ENCODE data around the genes TNFRSF21 and GSTA2.

GRCh38 chr6:47242006-47243047, 67.4 kb downstream of the TNFRSF21 start:
- RRBS, 2 experiments: 50% methylated on average over 2 of the region's 14 CpGs; no CpG with 5 or more reads in 1 of the 2 experiments

GRCh38 chr6:47309043-47310173, at the start of gene TNFRSF21:
Gene TNFRSF21 (minus strand): TSS chr6:47309905.
- RRBS, 2 experiments: 1 to 2% methylated on average over 29 to 30 of the region's 99 CpGs

- RRBS, 2 experiments: no CpG with 5 or more reads among the region's 70 CpGs
Observed at GRCh38 chr6:47477858-47478732, 506 bp downstream of the CD2AP start.

- RRBS, 2 experiments: no CpG with 5 or more reads among the region's 6 CpGs
Observed at GRCh38 chr6:47478733-47479069, 1.1 kb downstream of the CD2AP start.

DNA sequence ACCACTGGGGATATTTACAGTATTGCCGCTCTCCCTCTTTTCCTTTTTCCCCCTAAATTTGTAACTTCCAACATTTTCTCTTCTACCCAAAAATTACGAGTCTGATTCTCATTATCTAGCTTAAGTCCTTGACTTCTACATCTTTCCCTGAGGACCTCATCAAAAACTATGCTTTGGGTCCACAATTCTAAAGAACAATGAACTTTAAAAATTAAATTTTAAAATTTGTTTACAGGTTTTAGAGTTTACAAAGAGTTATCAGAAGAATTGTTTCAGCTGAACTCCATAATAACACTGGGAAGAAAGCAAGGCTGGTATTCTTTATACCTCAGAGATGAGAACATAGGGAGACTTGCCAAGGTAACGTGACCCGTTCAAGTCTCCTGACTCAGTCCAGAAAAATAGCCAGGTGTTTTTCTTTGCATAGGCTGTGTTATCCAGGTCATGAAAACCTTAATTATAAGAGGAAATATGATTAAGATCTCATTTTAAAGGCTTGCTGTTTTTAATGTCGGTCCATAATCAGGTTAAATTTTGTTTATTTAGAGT, 8.6 kb upstream of the C6orf141 start:
- RRBS, 2 experiments: no CpG with 5 or more reads among the region's 5 CpGs

DNA sequence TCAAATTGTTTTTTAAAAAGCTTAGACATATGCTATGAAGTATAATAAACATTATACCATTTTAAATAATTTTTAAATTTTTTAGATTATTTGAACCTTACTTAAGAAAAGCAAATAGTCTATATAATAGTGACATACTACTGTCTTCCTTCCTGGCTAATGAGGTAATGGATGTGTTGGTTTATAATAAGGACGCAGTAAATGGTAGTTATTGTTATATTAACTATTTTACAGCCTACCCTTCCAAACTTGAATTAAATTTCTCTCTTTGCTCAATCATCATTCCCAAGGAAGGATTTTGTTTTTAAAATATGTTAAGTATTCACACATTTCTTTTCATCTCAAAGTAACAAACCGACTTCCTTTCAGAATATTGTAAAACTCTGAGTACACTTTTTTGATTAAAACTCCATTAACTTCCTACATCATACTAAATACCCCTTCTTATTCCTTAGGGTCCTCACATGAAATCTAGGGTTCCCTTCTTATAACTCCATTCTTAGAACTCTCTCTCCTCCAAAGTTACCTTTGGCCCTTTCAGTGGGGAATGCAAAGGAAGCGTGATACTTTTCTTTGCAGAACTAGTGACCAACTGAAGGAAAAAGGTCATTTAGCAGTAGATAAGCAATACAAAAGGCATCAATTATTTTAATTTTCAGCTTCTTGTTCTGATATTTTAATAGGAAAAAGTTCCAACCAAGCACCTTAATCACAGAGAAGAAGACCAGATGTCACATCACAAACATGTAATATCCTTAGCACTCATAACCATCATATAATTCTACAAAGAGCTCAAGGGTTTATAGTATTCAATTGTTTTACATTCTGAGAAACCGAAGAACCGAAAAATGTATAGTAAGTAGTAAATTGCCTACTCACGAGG, 621 bp downstream of the RHAG start:
- RRBS, 2 experiments: no CpG with 5 or more reads among the region's 6 CpGs

DNA sequence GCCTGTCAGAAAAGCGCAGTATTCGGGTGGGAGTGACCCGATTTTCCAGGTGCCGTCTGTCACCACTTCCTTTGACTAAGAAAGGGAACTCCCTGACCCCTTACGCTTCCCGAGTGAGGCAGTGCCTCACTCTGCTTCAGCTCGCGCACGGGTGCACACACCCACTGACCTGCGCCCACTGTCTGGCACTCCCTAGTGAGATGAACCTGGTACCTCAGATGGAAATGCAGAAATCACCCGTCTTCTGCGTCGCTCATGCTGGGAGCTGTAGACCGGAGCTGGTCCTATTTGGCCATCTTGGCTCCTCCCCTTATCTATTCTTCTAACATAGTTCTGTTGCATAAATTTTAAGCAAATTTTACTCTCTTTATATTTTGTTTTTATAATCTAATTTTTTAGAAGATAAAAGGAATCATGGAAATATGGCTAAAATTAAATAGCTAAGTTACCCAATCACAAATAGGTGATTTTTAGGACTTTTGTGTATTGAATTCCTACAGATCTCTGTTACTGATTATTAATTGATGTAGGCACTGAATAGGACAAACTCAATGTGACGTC, 10.2 kb upstream of the PGK2 start:
- RRBS, 2 experiments: no CpG with 5 or more reads among the region's 15 CpGs

GRCh38 chr6:50819312-50820226, 898 bp downstream of the TFAP2B start:
- RRBS, 2 experiments: 0 to 1% methylated on average over 7 of the region's 71 CpGs

- RRBS, 2 experiments: under 1 to 1% methylated on average over 29 of the region's 57 CpGs
Observed at GRCh38 chr6:50850155-50850990, 31.7 kb downstream of the TFAP2B start.

GRCh38 chr6:50960950-50961283, 142.2 kb downstream of the TFAP2B start:
- RRBS, 2 experiments: no CpG with 5 or more reads among the region's 2 CpGs

GRCh38 chr6:52273571-52274009, 11.0 kb downstream of the MCM3 start:
- RRBS, 2 experiments: no CpG with 5 or more reads among the region's 8 CpGs

GRCh38 chr6:52305369-52305728, 20.8 kb upstream of the MCM3 start:
- RRBS, 2 experiments: no CpG with 5 or more reads among the region's 5 CpGs

DNA sequence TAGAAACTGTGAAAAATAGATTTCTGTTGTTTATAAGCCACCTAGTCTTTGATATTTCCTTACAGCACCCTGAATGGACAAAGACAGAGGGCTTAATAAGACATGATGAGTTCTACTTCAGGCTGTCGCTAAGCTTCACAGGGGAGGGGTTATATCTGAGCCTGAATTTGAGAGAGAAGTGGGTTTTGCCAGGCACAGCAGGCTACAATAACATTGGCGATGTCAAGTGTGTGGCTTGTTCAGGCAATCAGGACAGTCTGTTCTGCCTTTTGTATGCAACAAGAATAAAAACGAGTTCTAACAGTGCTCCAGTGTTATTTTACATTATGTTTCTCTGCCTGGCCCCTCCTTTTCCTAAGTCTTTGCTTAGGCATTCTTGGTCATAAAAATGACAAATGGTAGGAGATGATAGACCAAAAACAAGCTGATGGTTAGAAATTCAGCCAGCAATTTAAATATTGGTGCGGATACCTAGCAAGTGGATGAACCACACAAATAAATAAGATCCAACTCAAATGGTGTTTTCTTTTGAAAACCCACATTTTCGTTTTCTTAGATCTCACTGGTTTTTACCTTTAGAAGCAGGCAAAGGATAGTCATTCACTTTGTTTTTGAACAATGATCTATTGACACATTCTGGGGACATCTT, 26.9 kb downstream of the PAQR8 start:
- RRBS, 2 experiments: no CpG with 5 or more reads among the region's 5 CpGs

GRCh38 chr6:52390021-52390741, 28.2 kb downstream of the PAQR8 start:
- RRBS, 2 experiments: no CpG with 5 or more reads among the region's 5 CpGs

DNA sequence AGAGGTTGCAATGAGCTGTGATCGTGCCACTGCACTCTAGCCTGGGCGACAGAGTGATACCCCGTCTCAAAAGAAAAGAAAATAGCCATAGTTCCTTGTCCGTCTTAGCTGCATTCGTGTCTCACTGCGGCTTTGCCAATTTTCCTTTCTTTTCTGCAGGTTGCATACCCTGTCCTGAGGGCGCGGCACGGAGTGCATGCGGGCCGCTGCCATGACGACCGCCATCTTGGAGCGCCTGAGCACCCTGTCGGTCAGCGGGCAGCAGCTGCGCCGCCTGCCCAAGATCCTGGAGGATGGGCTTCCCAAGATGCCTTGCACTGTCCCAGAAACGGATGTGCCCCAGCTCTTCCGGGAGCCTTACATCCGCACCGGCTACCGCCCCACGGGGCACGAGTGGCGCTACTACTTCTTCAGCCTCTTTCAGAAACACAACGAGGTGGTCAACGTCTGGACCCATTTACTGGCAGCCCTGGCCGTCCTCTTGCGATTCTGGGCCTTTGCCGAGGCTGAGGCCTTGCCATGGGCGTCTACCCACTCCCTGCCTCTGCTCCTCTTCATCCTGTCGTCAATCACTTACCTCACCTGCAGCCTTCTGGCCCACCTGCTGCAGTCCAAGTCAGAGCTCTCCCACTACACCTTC, 17.0 kb upstream of the EFHC1 start:
- RRBS, 2 experiments: no CpG with 5 or more reads among the region's 33 CpGs

GRCh38 chr6:52423944-52424541, 3.9 kb downstream of the EFHC1 start:
- RRBS, 2 experiments: no CpG with 5 or more reads among the region's 9 CpGs

GRCh38 chr6:52491256-52492205, 71.4 kb downstream of the EFHC1 start:
- RRBS, 2 experiments: no CpG with 5 or more reads among the region's 16 CpGs

DNA sequence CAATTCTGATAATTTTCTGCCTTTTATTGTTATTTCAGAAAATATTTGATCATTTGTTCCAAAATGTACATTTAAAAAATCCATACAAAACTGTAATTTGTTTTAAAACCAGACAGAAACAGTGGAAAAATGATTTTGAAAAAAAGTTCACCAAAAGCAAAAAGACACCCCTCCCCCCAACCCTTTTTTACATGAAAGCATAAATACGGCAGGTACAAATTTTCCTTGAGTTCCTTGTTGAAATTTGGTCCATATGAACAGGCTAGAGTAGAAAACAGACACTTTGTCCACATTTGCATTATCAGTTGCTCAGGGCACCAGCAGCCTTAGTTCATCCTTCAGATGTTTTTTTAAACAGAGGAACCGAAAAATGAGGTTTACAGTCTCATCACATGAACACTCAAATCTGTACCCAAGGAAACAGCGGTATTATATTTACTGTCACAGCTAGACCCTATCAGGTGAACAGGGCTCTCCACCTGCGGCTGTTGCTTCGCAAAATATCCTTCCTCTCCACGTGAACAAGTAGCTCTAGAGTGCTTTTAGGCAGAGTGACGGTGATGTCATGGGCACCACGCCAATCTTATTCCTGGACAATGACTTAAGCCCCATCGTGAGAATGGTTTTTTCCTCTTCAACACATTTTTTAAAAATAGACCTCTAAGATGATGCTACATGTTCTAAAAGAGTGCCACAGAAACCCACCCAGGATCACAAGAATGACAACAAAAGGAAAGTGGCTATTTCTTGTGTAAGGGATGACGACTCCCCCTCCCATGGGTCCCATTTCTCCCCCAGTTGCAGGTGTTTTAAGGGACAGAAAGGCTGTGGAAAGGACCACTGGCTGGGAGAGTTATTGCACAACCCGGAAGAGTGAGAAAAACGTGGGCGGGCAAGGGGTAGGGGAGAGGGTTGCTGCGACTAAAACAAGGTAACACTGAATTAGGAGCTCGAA, 77.5 kb downstream of the EFHC1 start:
- RRBS, 2 experiments: no CpG with 5 or more reads among the region's 15 CpGs

DNA sequence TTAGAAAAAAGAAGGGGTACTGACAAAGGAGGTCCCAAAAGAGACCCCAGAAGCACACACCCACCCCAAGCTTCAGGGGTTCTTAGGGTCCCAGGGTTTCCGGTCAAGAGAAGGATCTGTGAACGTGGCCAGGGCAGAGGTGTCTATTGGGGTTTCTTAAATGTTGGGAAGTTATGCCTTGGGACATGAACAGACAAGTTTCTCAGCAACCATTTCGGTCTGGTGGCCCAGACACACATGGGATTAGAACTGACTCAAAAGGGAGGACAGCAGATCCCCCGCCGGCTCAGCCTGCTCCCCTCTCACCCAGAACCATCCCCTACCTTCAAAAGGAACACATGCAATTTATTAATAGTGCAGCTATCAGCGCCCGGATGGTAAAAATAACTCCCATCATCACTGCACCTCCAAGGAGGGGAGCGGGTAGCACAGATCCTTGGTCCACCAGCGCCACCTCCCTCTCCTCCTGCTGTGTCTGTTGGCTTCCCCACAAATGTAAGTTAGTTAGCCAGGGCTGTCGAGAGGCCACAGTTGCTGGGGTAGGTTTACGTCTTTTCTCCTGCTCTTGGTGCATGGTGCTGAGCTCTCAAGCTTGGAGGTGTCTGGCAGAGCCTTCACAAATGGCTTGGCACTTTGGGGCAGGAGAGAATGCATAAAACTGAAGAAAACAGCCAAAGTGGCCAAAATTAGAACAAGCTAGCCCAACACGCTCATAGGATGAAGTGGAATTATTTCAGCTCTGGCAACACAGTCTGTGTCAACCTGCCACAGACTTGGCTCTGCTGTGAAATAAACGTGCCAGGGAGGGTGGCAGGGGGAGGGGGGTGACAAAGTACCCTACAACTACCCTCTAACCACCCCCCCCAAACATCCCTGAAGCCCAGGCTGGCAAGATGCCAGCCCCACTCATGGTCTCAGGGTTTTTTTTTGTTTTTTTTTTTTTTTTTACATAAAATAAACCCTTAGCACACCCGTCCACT, 77.0 kb downstream of the TRAM2 start:
- RRBS, 2 experiments: 98% methylated on average over 3 of the region's 14 CpGs; no CpG with 5 or more reads in 1 of the 2 experiments

DNA sequence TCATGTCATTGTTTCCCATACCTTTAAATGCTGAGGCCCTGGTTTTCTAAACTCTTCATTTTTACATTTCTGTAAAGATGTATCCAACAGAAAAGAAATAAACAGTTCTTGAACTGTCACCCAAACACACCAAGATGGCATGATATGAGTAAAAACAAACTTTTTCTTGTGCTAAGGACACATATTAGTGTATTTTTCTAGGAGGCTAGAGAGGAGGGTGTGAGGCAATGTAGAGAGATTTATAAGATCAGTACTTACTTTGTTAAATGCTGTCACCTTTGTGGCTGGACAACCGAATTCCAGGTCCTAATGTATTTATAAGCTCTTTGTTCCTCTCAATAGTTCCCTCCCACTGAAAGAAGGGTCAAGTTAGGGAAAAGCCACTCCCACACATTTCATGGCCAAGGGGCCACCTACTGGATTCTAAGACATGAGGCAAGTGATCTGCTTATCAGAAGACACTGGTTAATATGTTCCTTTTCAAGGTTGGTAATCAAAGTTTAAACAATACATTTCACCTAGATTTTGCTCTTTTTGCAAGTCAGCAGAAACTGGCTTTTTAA, at the start of gene GSTA2:
Gene GSTA2, minus strand, starts transcription at position 290 of the 563 bp plus-strand sequence.
- RRBS, 2 experiments: no CpG with 5 or more reads among the region's 1 CpG

All from NT2/D1 (cell line).